Ureter (tissue), 1 donor: ENCODE measurements around the genes SLC16A12 and PCGF5.

DNA sequence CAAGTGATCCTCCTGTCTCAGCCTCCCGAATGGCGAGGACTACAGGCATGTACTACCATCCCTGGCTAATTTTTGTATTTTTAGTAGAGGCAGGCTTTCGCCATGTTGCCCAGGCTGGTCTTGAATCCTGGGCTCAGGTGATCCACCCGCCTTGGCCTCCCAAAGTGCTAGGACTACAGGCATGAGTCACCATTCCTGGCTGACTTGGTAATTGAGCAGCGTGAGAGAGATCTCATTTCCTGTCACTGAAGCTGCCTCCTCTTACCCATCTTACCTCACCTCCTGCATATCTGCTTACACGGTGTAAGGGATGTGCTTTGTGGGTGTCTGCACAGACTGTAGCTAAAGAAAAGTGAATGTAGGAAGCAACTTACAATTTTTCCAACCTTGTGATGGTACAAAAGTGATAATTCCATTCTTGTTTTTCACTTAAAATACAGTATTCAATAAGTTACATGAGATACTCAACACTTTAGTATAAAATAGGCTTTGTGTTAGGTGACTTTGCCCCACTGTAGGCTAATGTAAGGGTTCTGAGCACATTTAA is 9.8 kb downstream of the IFIT3 start:
- PRO-cap: no peak

GRCh38 chr10:89494495-89495023 is 40.8 kb downstream of the SLC16A12 start:
- PRO-cap: no peak

- PRO-cap: no peak
Observed at GRCh38 chr10:89534910-89536353, at the start of gene SLC16A12. SLC16A12 (minus strand) TSS chr10:89535594.

GRCh38 chr10:89836668-89837323 is 135.4 kb downstream of the KIF20B start:
- PRO-cap: unidirectional peak, plus-strand start at chr10:89837251

- PRO-cap: no peak
Observed at GRCh38 chr10:90666270-90666558, 191.6 kb downstream of the HTR7 start.

DNA sequence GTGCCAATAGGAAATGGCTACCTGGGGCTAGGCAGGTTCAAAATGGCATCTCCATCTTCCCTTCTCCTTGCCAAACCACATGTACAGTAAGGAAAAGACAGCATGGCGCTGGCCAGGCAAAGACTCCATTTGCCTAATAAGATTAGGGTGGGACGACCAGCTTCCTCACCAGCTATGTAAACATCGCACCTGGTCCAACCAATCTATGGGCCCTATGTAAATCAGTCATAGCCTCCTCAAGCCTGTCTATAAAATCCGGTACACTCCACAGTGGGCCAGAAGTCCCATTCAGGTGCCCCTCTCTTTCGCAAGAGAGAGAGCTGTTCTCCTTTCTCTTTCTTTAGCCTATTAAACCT is 44.2 kb downstream of the HTR7 start:
- PRO-cap: no peak

DNA sequence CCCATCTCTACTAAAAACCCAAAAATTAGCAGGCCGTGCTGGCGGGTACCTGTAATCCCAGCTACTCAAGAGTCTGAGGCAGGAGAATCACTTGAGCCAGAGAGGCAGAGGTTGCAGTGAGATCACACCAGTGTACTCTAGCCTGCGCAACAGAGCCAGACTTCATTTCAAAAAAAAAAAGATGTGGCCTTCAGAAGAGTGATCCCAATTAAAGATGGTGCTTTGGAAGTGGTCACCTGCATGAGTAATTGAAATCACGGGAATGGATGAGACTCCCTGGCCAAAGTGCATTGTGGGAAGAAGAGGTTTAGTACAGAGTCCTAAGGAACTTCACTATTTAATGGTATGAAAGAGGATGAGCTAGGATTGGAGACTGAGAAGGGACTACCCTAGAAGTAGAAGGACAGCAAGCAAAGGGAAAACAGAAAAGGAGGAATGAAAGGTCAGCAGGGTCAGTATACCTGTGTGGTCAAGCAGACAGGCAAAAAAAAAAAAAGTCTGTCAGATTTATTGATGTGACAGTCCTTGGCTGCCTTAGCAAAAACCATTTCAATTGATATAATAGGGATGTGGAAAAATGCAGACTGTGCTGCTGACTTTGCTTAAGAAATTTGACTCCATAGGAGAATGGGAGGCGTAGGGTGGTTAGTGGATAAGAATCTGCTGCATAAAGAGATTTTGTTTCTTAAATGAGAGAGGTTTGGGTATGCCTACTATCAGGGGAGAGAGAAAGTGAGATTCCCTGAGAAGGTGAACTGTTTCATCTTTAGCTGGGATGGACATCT is 5.6 kb downstream of the RPP30 start:
- PRO-cap: no peak

- PRO-cap: no peak
Observed at GRCh38 chr10:90968196-90968956, 47.5 kb upstream of the ANKRD1 start.

- PRO-cap: no peak
Observed at GRCh38 chr10:91088074-91088704, 132.3 kb upstream of the PCGF5 start.

- PRO-cap: no peak
Observed at GRCh38 chr10:91193542-91193821, 27.0 kb upstream of the PCGF5 start.

DNA sequence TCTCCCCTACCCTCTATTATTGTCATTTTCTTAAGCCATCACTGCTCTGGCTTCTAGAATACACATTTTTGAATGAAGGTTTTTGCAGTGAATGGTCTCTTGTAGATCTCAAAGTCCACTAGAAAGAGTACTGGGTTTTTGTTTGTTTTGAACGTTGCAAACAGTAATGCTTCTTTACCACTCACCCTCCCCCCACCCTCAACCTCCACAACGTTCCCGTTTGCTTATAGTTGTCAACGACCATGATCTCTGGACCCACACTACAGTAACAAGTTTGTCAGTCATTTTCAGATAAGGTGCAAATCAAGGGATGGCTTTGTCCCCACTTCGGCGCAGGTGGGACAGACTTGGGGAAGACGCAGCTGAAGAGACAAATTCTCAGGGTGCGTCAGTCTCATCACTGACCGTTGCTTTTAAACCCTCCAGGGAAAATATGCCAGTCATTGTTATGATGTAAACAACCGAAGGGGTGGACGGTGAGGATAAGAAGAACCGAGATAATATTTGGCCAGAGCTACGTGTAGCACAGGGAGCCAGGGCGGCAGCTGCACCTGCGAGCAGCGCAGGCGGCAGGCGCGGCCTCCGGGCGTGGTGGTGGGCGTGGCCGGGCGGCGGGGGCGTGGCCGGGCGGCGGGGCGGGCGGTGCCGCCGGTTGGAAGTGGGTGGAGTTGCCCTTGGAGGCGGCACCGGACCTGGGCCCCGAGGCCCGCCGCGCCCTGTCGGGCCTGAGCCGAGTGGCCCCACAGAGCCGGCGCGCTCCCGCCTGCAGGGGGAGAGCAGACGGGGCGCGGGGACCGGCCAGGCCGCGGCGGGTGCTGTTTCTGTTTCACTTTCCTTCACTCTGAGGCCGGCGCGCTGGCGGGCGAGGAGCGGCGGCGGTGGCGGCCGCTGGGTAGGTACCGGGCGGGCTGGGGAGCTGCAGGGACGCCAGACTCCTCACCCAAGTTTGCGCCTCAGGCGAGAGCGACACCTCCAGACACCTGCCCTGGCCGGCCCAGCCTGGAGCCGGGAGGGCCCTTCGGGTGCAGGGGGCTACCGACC is at the start of gene PCGF5:
Gene PCGF5 (plus strand): TSS at position 719 of the 1,041 bp plus-strand sequence.
- PRO-cap: bidirectional peak, plus-strand start at position 745 of the sequence, minus-strand start at position 596 of the sequence

GRCh38 chr10:91220986-91221823 is 742 bp downstream of the PCGF5 start:
- PRO-cap: no peak

DNA sequence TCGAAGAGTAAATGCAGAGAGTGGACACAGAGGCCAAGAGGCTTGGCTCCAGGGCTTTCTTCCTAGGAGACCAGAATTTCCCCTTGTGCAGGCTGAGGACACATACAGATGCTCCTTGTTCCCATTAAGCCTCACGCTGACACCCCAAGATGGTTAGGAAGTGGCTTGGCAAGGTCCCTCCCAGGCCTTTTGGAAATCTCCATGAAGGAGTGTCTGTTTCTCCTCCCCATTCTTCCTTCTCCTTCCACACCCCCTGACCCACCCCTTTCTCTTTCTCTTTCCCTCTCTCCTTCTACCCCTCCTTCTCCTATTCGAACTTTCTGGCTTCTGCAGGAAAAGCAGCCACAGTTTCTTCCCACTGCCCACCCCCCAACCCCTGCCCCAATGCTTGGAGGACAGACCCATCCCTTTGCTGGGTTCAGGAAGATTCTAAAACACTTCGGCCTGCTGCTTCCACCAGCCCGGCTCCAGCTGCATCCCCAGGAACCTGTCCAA is 80.6 kb downstream of the PPP1R3C start:
- PRO-cap: no peak

DNA sequence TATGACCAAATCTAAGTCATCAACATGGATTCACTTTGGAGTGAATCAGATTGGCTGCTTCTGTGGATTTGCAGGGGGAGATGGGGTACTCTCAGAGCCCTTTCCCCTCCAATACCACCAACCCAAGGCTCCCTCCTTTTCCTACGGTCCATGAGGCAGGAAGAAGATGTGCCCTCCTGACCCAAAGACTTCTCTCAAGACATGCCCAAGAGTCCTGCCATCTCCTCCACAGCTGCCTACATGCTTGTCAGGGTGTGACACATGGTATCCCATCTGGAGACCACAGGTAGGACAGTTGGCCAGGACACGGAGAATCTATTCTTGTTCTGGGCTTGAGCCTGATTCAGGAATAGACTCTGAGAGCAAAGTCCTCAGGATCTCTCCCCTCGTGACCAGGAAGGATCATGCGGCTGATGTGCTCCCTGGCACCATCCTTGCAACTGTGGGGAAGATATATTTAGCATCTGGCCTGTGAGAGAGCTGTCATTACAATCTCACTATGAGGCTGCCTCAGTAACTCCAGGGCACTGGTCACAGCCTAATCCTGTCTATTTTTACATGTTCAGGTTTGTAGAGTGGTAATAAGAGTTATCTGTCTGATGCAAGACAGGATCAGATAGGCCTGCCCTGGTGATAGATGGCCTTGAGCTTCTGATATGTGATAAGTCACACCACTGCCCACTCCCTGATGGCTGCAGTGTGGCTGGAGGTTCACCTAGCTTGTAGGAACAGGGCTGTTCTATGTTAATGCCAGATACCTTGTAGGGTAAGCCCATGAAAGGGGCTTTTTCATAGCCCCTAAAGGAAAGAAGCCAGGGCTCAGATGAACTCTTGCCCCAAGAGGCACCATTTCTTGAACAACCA is 50.8 kb downstream of the PPP1R3C start:
- PRO-cap: no peak

DNA sequence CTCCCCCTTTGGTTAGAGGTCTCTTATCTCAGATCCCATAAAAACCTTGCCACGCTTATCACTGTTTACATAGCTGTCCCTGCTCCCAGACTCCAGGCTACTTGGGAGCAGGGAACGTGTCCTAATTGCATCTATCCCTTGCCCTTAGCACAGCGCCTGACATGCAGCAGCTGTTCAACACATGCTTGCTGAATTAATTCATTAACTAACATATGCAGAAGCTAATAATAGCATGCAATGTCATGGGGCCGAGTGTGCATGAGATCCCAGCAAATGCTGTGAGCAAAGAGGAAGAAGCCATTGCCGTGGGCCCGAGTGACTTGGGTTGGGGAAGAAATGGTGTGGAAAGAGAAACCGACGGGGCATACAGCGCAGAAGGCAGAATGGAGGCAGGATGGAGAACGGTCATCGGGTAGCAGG is 41.4 kb downstream of the PPP1R3C start:
- PRO-cap: no peak

- PRO-cap: no peak
Observed at GRCh38 chr10:91598523-91598983, 34.3 kb downstream of the PPP1R3C start.

DNA sequence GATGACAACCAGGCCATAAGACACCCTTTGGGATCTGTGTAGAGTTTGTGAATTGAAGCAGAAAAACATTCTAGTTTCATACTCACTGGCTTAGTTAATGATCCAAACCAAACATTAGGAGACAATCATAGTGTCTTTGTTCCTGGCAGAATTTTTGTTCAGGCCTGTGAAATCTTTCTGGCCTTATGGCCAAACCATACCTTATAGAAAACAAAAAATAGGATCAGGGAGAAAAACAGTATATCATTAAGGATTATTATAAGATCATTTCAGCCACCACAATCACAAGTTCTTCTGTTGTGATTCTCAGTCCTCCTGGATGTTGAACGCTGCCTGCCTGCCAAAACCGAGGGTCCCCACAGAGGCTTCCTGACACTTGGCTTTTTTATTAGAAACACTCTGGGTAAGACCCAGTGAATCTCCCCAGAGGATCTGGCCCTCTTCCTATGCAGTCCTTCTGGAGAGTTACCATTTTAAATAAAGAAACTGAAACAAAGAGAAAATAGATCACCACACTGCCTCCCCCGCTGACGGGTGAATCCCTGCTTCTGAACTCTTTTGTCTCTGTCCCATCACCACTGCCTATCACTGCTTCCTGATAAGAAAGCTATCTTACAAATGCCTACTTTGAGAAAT is 79.3 kb upstream of the PPP1R3C start:
- PRO-cap: no peak

- PRO-cap: unidirectional peak, plus-strand start at chr10:91796470
Observed at GRCh38 chr10:91796081-91796636, 2.1 kb upstream of the TNKS2 start.

DNA sequence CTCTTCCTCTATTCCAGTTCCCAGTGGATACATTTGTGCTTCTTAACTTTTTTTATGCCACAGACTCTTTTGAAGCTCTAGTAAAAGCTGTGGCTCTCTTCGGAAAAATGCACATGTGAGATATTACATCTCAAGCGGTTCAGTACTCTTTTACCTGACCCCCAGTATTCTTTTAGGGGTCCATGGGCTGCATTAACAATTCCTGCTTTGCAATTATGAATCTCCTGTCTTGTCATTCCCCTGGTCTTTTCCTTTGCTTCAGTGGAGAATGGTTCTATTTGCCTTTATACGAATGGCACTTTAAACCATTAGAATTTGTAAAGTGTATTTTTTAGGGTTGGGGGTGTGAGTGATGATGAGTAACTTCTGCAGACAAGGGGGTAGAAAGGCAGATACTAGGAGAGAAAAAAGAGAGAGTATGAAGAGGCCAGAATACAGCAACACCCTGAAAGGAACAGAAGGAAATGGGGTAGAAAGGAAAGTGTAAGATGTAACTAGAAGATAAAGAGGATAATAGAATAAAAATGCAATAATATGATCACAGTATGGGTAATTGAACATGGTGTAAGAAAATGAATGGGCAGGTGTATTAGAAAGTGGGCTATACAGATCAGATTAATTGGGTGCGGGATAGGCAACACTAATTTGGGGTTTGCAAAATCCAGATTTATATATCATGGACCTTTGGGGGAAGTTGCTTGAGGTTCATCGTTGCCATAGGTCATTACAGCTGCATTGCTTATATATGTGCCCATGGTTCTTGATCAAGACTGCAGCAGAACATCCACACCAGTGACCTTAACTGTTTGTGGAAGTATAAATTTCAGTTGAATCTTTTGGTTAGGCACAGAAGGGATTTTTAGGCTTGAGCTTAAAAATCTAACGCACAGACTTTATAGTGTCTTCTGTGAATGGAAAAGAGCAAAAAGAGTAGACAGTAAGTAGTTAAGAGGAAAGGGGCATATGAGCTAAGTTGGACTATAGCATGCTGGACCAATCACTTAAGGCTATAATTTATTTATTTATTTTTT is 29.1 kb downstream of the BTAF1 start:
- PRO-cap: no peak

- PRO-cap: no peak
Observed at GRCh38 chr10:91957054-91957456, 33.5 kb downstream of the BTAF1 start.